ENCODE data around the gene PPIAL4D.

GRCh38 chr1:120701119-120701696, 22.5 kb upstream of the NOTCH2NLR start:
- PRO-cap, 6 experiments, result no peak in any of the 6 experiments
- RAMPAGE, long total RNA, 2 experiments, result no peak in any of the 2 experiments
- RRBS, result no CpG with 5 or more reads among the region's 39 CpGs

- PRO-cap, 6 experiments, result peak in 6 of 6 experiments; most common minus-strand start chr1:121117289 (in 5)
- RAMPAGE, long total RNA, 2 experiments, result no peak in any of the 2 experiments
- RRBS, result no CpG with 5 or more reads among the region's 36 CpGs
Measured at GRCh38 chr1:121117001-121117657, 67.0 kb downstream of the FAM72B start.

- PRO-cap, 6 experiments, result peak in 3 of 6 experiments; most common plus-strand start chr1:143424811 (in 3)
- RAMPAGE, long total RNA, 2 experiments, result no peak in any of the 2 experiments
- RRBS, result no CpG with 5 or more reads among the region's 37 CpGs
Measured at GRCh38 chr1:143424462-143425068, 481.2 kb downstream of the H3-7 start.

DNA sequence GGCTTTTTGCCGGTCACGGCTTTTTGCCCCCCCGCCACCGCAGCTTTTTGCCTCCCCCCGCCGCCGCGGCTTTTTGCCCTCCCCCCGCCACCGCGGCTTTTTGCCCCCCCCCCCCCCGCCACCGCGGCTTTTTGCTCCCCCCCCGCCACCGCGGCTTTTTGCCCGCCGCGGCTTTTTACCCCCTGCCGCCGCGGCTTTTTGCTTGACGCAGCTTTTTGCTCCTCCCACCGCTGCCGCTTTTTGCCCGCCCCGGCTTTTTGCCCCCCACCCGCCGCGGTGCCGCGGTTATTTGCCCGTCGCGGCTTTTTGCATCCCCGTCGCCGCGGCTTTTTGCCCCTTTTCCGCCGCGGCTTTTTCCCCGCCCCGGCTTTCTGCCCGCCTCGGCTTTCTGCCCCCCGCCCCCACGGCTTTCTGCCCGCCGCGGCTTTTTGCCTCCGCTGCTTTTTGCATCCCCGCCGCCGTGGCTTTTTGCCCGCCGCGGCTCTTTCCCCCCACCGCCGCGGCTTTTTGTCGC, 105.3 kb upstream of the FAM72C start:
- PRO-cap, 6 experiments, result no peak in any of the 6 experiments
- RAMPAGE, long total RNA, 2 experiments, result no peak in any of the 2 experiments
- RRBS, result no CpG with 5 or more reads among the region's 63 CpGs

DNA sequence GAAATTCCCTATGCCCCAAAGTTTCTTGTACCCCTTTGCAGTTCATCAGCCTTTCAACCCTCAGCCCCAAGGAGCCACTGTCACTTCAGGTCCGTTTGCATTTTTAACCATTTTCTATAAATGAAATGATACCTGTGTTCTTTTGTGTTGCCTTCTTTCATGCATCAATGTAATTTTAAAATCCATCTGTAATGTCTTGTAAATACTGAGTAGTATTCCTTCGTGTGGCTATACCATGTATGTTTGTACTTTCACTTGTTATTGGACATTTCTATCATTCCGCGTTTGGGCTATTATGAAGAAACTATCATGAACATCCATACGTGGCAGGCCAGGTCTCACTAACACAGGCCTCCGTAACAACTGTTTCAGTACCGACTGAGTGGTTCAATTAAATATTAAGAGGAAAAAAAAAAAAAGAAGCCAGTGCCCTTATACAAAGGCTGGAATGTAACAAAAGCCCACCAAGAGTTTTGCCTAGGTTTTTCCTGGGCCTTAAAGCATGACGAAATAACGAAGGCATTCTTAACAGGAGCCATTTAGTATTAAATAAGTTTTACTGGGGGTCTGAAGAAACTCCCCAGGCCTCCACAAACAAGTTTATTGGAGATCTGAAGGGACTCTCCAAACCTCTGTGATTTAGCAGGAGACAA, 17.5 kb downstream of the NBPF15 start:
- PRO-cap, 6 experiments, result no peak in any of the 6 experiments
- RAMPAGE, long total RNA, 2 experiments, result no peak in any of the 2 experiments
- RRBS, result no CpG with 5 or more reads among the region's 9 CpGs

DNA sequence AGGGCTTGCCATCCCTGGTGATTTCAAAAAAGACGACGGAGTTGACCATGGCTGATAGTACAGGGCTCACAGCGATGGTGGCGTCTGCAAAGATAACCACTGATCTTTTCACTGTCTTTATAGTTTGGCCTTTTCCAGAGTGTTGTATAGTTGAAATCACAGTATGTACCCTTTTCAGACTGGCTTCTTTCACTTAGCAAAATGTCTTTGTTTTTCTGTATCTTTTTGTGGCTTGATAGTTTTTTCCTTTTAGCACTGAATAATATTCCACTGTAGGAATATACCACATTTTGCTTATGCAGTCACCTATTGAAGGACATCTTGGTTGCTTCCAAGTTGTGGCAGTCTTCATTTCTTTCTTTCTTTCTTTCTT, at the start of gene PPIAL4D:
Gene PPIAL4D (minus strand): TSS at position 99 of the 373 bp plus-strand sequence.
- PRO-cap, 6 experiments, result no peak in any of the 6 experiments
- RAMPAGE, long total RNA, 2 experiments, result no peak in any of the 2 experiments
- RRBS, result no CpG with 5 or more reads among the region's 4 CpGs

- PRO-cap, 6 experiments, result peak in 2 of 6 experiments; most common plus-strand start chr1:145892151 (in 1); most common minus-strand start chr1:145892134 (in 2)
- RAMPAGE, long total RNA, 2 experiments, result no peak in any of the 2 experiments
- RRBS, result no CpG with 5 or more reads among the region's 8 CpGs
Measured at GRCh38 chr1:145891711-145892769, 6.4 kb upstream of the ANKRD35 start.

DNA sequence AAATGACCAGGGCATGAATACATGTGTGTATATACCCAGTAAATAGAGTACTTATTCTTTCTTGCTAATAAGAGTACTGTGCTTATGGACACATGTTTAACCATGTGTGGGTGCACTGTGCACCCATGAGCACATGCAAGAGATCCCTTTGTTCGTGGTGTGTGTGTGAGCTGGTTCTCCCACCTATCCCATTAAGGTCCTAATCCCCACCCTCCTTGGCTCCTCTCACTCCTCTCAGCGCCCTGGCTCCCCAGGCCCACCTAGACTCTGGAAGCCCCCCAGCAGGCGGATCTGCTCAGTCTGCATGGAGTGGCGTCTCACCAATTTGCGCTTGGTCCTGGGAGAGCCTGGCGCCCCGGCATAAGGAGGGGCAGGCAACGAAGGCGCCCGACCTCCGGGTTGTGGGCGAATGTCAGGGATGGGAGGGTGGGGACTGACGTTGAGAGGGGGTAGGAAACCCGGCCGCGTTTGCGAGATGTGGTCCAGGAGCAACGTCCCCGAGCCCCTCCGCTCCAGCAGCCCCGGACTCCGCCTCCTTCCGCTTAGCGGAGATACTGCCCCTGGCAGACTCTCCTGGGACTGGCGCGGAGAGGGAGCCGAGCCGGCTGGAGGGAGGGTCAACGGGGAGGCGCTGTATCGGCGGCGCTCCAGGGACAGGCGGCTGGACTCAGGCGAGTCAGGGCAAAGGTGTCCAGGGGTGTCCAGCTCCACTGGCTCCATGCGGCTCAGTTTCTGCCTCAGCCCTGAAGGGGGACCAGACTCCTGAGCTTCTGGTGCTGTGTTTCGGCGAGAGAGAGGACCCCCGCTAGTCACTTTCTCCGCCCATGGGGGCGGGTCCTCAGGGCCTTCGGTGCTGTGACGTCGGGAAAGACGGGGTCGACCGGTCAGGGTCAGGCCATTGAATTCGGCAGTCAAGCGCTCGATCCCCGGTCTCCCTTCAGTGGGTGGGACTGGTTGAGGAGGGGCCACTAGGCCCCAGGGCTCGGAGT, 2.5 kb upstream of the LIX1L start:
- PRO-cap, 6 experiments, result peak in 6 of 6 experiments; most common plus-strand start position 887 of the sequence (in 4); most common minus-strand start position 811 of the sequence (in 3)
- RAMPAGE, long total RNA, 2 experiments, result no peak in any of the 2 experiments
- RRBS, result 2% methylated on average over 27 of the region's 52 CpGs

DNA sequence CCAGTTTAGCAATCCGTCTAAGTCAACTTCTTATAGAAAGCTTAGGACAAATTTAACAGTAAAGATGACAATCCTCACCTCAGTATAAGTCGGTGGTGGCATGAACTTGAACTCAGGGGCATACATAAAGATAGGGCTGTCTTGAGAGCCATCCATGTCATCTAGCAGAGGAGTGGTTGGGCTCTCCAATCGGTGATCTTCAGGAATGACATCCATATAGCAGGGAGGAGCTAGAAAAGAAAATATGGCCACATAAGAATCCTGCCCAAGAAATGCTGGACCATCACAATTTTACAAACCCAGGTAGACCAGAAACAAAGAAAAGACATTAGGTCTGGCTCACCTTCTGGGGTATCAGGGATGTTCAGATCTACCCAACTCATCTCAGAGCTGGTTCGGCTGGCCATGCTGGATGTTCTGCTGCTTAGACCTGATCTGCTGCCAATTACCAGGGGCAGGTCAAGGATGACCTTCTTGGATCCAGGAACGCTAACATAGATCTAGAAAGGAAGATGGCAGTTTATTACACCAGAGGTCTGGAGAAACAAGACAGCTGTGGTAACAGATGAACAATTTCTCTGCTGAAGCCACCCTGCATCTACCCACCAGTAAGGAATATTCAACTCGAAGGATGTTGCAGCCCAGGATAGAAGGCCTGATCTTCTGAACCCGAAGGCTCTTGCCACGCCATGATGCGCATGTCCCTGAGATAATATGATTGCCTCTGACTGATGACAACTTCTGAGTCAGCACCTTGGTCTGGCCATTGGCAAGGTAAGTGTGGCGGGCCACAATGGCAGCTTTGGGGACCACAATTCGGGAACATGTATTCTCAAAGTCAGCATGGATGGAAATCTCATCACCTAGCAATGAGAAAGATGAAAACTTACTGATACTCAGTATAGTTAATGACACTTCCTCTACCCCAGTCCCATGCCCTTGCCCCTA, 2.2 kb downstream of the TXNIP start:
- PRO-cap, 6 experiments, result peak in 4 of 6 experiments; most common plus-strand start position 766 of the sequence (in 1); most common minus-strand start position 613 of the sequence (in 2)
- RAMPAGE, long total RNA, 2 experiments, result start-site peak on the plus strand in 1 of 2 experiments, centred at position 125 of the sequence, 5 reads per replicate; start-site peak on the minus strand in 1 of 2 experiments, centred at position 902 of the sequence, 3,823 reads per replicate
- RRBS, result no CpG with 5 or more reads among the region's 11 CpGs

DNA sequence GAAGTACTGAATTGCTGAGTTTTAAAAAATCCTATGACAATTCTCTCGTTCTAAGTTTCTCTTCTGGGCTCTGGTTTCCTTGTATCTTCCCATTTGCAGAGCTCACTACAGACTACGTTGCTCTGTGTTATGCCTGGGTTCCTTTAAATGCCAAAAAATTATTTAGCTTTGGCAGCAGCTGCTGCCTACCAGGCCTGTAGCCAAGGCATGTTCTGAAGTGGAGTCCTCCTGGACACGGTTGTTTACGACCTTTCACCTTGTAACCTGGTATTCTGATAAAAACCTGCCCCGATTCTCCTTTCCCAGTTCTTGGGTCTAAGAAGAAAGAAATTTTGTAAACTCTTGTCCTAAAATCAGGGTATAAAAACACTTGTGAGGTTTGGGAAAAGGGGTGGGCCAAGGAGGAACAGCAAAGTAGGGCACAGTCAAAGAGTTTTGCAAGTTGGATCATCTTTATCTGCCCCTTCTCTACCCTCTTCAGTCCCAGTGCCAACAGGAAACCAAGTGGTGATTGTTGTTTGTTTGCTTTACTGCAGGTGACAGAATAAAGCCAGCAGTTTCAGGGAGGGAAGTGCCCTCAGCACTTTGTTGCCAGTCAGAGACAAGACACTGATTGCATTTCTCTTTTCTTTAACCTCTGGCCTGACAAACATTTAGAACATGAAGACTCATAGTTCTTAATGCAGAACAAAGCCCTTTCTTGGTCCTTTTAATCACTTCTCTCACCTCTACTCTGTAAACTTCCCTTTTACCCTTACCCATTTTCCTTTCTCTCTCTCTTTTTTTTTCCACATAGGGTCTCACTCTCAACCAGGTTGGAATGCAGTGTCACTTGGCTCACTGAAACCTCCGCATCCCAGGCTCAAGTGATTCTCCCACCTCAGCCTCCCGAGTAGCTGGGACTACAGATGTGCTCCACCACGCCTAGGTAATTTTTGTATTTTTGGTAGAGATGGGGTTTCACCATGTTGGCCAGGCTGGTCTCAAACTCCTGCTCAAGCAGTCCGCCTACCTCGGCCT, 3.2 kb upstream of the TXNIP start:
- PRO-cap, 6 experiments, result peak in 4 of 6 experiments; most common plus-strand start position 191 of the sequence (in 2); most common minus-strand start position 119 of the sequence (in 4)
- RAMPAGE, long total RNA, 2 experiments, result no peak in any of the 2 experiments
- RRBS, result no CpG with 5 or more reads among the region's 10 CpGs

- PRO-cap, 6 experiments, result peak in 2 of 6 experiments; most common plus-strand start chr1:146010369 (in 2); most common minus-strand start chr1:146010242 (in 1)
- RAMPAGE, long total RNA, 2 experiments, result no peak in any of the 2 experiments
- RRBS, result no CpG with 5 or more reads among the region's 9 CpGs
Measured at GRCh38 chr1:146009956-146010749, 11.4 kb downstream of the HJV start.

DNA sequence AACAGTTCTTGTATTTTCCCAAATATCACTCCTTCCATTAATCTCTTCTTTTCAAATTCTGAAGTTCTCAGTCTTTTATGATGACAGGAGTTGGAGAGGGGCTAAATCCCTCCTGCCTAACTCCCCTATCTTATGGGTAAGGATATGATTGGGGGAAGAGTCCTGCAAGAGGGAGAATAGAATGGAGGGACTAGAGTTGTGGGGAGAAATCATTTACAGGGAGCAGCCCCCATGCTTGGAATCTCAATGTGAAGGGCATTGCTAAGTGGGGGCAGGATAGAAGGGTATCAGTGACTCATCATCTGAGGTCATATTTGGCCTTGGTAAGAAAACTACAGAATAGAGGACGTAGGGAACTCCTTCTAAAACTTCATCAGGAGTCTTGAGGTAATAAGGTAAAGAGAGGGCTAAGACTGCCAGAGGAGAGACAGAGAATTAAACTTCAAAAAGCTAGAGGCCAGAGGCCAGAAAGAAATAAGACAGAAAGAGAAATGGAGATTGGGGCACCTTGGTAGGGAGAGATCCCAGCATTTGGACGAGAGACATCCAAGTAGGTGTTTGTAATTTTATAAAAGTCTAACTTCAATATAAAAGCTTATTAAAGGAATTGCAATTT, 469 bp downstream of the HJV start:
- PRO-cap, 6 experiments, result peak in 4 of 6 experiments; most common plus-strand start position 326 of the sequence (in 1); most common minus-strand start position 250 of the sequence (in 4)
- RAMPAGE, long total RNA, 2 experiments, result no peak in any of the 2 experiments
- RRBS, result no CpG with 5 or more reads among the region's 2 CpGs

- PRO-cap, 6 experiments, result peak in 6 of 6 experiments; most common minus-strand start chr1:146052244 (in 6)
- RAMPAGE, long total RNA, 2 experiments, result no peak in any of the 2 experiments
- RRBS, result no CpG with 5 or more reads among the region's 39 CpGs
Measured at GRCh38 chr1:146051465-146052330, 30.2 kb upstream of the HJV start.

DNA sequence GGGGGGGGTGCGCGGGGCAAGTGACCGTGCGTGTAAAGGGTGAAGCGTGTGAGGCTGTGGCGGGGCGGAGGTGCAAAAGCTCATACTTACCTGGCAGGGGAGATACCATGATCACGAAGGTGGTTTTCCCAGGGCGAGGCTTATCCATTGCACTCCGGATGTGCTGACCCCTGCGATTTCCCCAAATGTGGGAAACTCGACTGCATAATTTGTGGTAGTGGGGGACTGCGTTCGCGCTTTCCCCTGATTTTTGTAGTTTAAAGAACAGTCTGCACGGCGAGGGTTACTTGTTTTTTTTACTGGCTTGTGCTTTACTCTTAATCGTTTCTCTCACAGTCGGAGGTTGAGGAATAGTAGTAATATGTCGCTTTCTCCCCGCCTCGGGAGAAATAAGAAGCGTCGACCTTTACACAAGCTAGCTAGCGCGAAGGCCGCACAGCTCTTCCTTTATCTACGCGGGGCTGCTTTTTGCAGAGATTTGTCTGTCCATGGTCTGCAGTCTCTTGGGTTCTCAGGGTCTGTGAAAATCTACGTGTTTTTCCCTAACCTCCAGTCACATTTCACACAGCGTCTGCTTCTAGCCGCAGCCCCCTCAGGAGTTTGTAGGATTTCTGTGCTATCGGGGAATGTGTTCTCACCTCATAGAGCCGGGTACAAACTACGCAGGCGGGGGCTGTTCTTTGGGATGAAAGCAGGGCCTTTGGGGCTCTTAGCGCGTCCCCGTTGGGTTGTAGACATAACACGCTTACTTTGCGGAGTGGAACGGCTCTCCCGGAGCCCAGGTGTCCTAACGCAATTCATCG, 32.4 kb upstream of the PPIAL4H start:
- PRO-cap, 6 experiments, result peak in 5 of 6 experiments; most common plus-strand start position 335 of the sequence (in 2)
- RAMPAGE, long total RNA, 2 experiments, result no peak in any of the 2 experiments
- RRBS, result no CpG with 5 or more reads among the region's 45 CpGs

- PRO-cap, 6 experiments, result no peak in any of the 6 experiments
- RAMPAGE, long total RNA, 2 experiments, result no peak in any of the 2 experiments
- RRBS, result no CpG with 5 or more reads among the region's 4 CpGs
Measured at GRCh38 chr1:146940365-146940629, 2.2 kb downstream of the NBPF12 start.

GRCh38 chr1:147215688-147216208, 9.4 kb downstream of the FMO5 start:
- PRO-cap, 6 experiments, result no peak in any of the 6 experiments
- RAMPAGE, long total RNA, 2 experiments, result no peak in any of the 2 experiments
- RRBS, result no CpG with 5 or more reads among the region's 3 CpGs

GRCh38 chr1:147284178-147284681, 41.7 kb downstream of the CHD1L start:
- PRO-cap, 6 experiments, result no peak in any of the 6 experiments
- RAMPAGE, long total RNA, 2 experiments, result no peak in any of the 2 experiments
- RRBS, result no CpG with 5 or more reads among the region's 3 CpGs

GRCh38 chr1:147504532-147505418, 36.5 kb upstream of the BCL9 start:
- PRO-cap, 6 experiments, result peak in 1 of 6 experiments; most common minus-strand start chr1:147505114 (in 1)
- RAMPAGE, long total RNA, 2 experiments, result no peak in any of the 2 experiments
- RRBS, result no CpG with 5 or more reads among the region's 16 CpGs

DNA sequence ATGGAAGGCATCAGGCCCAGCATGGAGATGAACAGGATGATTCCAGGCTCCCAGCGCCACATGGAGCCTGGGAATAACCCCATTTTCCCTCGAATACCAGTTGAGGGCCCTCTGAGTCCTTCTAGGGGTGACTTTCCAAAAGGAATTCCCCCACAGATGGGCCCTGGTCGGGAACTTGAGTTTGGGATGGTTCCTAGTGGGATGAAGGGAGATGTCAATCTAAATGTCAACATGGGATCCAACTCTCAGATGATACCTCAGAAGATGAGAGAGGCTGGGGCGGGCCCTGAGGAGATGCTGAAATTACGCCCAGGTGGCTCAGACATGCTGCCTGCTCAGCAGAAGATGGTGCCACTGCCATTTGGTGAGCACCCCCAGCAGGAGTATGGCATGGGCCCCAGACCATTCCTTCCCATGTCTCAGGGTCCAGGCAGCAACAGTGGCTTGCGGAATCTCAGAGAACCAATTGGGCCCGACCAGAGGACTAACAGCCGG, 50.2 kb downstream of the ACP6 start:
- PRO-cap, 6 experiments, result no peak in any of the 6 experiments
- RAMPAGE, long total RNA, 2 experiments, result no peak in any of the 2 experiments
- RRBS, result no CpG with 5 or more reads among the region's 8 CpGs

DNA sequence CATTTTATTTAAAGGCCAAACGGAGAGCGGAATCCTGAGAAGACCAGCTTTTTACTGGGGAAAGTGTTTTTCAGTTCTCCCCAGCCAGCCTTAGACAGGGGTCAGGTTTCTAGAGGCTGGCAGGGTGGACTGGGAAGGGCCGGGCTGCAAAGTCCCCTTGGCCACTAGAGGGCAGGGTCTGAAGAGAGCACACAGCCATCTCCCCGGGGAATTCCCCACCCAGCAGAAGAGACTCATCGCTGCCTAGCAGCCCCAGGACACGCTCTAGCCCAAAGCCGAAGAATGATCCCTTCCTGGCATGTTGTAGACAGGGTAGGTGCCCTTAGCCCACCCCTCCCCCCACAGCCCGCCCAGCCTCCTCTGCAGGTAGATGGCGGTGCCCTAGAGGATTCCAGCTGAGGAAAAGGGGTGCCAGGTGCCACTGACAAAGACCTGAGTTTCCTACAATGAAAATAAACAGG, 29.5 kb downstream of the ACP6 start:
- PRO-cap, 6 experiments, result no peak in any of the 6 experiments
- RAMPAGE, long total RNA, 2 experiments, result no peak in any of the 2 experiments
- RRBS, result 3% methylated on average over 2 of the region's 9 CpGs